ENCODE measurements around a stretch of chr5.

GRCh38 chr5:12574402-12575193 lies 670.4 kb upstream of the CTNND2 start:
- PRO-cap = no peak

DNA sequence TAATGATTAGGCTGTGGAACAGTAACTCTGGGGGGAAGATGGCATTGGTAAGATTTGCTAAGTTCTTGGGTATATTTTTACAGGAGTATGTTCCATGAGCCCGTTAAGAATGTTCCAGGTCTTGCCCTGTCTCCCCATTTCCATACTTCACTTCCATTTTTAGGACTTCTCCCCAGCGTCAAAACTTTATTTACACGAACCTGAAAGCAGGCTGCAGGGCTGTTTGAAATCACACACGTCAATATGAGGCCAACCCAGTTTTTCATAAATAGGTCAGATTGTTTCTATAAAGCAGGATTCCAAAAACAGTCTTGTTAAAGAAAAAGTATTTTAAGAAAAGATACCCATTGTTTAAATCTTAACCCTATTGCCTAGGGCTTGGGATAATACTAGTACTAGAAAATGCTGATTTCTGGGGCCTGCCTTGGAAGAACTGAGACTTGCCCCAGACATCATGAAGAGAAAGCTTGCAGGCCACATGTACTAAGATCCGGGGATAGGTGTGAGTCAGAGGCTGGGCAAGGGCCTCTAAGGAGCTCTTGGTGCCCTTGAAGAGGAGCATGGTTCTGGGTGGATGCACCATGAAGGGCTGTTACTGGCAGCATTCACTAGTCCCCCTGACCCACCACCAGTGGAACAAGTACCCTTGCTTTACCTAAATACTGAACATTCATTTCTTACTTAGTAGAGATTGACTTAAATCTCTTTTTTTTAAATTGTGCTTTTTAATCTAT lies 24.2 kb downstream of the TRIO start:
- PRO-cap = no peak

GRCh38 chr5:14331447-14331834 lies 188.3 kb downstream of the TRIO start:
- PRO-cap = no peak

DNA sequence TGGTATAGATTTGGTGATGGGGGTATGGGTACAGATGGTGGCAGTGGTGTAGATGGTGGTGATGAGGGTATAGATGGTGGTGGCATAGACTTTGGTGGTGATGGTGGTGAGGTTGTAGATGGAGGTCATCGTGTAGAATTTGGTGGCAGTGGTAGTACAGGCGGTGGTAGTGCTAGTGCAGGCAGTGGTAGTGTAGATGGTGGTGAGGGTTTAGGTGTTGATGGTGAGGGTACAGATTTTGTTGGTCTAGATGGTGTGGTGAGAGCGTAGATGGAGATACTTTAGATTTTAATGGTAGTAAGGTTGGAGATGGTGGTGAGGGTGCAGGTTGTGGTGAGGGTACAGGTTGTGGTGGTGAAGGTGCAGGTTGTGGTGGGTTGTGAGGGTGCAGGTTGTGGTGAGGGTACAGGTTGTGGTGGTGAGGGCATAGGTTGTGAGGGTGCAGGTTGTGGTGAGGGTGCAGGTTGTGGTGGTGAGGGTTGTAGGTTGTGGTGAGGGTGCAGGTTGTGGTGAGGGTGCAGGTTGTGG lies 178.8 kb upstream of the OTULINL start:
- PRO-cap = no peak

GRCh38 chr5:14448533-14449109 lies 133.0 kb upstream of the OTULINL start:
- PRO-cap = no peak

GRCh38 chr5:14452457-14453250 lies 128.9 kb upstream of the OTULINL start:
- PRO-cap = no peak

DNA sequence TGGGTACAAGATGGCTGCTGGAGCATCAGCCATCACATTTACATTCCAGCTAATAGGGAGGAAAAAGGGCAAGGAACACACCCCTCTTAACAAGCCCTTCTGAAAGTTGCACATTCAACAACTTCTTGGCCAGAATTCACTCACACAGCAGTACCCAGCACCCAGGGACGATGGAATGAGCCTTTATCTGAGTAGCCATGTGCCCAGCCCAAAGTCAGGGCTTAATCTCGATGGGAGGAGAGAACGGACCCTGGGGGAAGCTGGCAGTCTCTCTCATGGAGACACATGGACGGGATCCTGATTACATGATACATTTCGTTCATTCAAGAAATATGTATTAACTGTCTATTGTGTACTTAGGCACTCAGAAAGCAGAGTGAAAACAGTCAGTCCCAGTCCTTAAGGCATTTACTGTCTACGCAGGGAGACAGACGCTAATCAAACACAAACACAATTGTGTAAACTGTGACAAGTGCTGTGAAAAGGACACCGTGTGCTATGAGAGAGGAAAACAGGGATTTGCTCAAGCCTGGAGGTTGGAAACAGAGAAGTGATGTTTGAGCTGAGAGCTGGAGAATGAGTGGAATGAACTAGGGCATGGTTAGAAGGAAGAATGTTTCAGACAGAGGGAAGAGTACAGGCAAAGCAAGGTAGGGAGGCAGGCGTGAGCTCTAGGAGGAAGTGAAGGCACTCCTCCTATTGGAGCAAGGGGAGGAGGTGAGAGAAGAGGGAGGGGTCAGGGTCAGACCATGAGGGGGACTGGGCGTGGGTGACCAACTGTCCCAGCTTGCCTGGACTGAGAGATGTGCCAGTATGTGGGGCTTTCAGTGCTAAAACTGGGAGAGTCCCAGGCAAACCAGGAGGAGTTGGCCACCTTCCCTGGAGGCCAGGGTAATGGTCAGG lies 7.4 kb downstream of the OTULINL start:
- PRO-cap = no peak

- PRO-cap = no peak
Observed at GRCh38 chr5:14676389-14676924, 11.9 kb downstream of the OTULIN start.

DNA sequence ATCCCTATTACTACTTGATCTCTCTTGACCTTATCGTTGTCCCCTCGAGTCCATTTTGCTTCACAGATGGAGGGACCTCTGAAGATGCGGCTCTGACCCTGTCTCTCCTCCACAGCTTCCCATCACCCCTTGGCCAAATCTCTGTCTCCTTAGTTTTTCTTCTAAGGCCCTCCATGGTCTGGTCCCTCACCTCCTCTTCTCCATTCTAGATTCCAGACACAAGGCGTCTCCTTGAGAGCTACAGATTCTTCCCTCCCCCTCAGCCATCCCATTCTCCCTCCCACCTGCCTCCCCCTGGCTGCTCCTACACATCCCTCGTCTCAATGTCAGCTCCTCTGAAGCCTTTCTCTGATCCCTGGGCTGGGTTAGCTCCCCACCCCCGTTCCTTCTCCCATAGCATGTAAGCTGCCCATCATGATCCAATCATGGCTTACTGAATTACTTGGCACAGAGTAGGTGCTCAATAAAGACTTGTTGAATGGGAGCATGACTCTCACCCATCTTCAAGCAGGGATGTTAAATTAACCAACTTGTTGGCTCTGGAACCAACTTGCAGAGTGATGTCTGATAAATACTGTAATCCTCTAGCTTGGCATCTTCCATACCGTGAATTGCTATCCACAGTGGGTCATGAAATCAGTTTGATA lies 69.0 kb downstream of the ANKH start:
- PRO-cap = no peak

DNA sequence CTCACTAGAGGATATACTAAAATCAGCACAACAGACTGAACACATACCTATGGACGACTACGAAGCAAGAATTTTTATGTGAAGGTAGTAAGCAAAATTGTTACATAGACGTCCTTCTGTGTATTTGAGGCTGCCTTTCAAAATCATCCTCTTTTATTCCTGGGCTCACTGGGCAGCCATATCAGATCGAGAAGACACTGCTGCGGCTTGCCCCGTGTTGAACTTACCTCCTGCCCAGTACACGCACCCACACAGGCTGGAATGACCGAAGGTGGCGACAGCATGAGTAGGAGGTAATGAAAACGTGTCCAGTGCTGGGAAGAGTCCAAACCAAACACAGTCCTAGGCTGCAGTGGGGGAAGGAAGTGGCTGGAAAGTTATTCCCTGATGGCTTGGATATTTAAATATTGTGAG lies 41.5 kb downstream of the ANKH start:
- PRO-cap = no peak

GRCh38 chr5:14868957-14869189 lies 2.7 kb downstream of the ANKH start:
- PRO-cap = no peak

GRCh38 chr5:15031128-15031508 lies 159.5 kb upstream of the ANKH start:
- PRO-cap = no peak

- PRO-cap = no peak
Observed at GRCh38 chr5:15265821-15266174, 234.2 kb upstream of the FBXL7 start.

DNA sequence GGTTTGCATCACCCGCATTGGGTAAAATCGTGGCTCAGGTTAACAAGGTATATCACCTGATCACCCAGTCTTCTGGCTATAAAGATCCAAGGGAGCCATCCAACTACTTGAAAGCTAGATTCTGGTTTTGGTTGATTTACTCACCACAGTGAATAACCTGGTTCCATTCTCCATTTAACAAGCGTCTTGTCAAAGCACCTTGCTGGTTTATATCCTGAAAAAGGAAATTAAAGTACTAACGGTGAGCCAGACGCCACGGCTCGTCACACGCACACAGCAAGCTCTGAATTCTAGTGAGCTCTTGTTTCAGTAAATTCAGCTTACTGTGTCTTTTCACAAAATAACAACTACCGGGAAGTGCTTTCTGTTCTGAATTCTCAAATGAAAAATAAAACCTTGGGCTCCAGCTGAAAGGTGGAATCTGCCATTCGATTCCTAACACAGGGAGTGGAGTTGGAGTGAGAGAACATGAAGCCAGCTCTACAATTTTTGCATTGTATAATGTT lies 74.5 kb upstream of the FBXL7 start:
- PRO-cap = no peak

GRCh38 chr5:15615833-15616415 lies 115.9 kb downstream of the FBXL7 start:
- PRO-cap = no peak

DNA sequence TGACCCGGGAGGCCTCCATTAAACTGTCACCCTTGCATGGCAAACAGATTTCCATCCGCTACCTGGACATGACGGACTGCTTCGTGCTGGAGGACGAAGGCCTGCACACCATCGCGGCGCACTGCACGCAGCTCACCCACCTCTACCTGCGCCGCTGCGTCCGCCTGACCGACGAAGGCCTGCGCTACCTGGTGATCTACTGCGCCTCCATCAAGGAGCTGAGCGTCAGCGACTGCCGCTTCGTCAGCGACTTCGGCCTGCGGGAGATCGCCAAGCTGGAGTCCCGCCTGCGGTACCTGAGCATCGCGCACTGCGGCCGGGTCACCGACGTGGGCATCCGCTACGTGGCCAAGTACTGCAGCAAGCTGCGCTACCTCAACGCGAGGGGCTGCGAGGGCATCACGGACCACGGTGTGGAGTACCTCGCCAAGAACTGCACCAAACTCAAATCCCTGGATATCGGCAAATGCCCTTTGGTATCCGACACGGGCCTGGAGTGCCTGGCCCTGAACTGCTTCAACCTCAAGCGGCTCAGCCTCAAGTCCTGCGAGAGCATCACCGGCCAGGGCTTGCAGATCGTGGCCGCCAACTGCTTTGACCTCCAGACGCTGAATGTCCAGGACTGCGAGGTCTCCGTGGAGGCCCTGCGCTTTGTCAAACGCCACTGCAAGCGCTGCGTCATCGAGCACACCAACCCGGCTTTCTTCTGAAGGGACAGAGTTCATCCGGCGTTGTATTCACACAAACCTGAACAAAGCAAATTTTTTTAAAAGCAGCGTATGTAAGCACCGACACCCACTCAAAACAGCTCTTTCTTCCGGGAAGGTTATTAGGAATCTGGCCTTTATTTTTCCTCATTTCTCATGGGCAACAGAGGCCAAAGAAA lies 242.9 kb downstream of the MARCHF11 start:
- PRO-cap = no peak

GRCh38 chr5:16459386-16459999 lies 6.1 kb downstream of the ZNF622 start:
- PRO-cap = no peak

DNA sequence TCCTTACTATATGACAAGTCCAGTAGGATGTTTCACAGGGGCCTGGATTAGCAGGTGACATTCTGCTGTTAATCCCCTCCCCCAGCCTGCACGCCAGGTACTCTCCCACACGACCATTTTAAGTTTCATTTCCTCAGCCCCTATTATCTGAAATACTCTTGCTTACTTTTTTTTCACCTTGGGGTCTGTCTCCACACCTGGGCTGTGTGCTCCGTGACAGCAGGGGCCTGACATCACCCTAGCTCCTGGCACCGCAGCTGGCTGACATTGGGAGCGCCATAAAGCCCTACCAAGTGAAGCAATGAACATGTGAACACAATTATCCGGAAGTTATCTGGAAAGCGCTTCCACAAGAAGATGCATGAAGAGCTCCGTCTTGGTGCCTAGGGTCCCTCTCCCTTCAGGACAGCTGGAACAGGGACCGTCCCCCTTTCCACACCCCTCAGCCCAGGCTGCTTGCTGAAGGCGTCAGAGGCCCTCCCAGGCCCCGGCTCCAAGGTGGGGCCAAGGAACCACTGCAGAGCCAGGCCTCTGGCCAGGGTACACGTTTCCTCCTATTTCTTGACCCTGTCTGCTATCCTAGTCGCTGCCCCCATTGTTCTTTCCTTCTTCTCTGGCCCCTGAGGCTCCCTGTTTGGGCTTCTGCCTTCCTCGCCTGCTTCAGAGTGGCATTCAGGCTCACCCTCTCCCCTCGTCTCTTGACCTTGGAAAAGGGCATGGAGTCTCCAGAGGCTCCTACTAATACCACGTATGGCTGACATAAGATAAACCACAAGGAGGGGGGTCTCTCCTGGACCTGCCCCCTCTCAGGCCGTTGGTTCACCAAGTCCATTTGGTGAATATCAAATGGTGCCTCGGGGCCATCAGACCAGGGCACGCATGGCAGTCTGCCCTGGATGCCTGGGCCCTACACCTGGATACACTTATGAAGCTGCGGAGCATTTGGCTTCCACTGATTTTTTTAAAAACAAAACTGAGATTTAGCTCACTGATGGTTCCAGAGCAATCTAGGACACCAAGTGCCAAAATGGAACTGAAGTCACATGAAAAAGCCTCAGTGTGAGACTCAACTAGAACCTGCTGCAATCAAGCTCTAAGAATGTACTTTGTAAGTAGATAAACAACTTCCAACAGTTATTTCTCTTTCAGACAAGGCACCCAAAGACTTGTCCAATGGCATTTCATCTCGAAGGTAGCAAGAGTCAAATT lies 40.0 kb upstream of the ZNF622 start:
- PRO-cap = no peak

- PRO-cap = no peak
Observed at GRCh38 chr5:16536283-16536621, 70.7 kb upstream of the ZNF622 start.

- PRO-cap = no peak
Observed at GRCh38 chr5:16656769-16657068, 39.9 kb upstream of the RETREG1 start.

All from progenitor cell of endocrine pancreas (in vitro differentiated cells).